ENCODE measurements around the genes ZNF787, ZSCAN5B, ZNF471, ZNF749, ZNF134, ZNF211, ZNF552 and ZNF814.

GRCh38 chr19:56120816-56121799, at the start of gene ZNF787:
Gene ZNF787 (minus strand): TSS chr19:56121295.
- RRBS, 2 experiments, result under 1 to 1% methylated on average over 51 to 59 of the region's 119 CpGs

DNA sequence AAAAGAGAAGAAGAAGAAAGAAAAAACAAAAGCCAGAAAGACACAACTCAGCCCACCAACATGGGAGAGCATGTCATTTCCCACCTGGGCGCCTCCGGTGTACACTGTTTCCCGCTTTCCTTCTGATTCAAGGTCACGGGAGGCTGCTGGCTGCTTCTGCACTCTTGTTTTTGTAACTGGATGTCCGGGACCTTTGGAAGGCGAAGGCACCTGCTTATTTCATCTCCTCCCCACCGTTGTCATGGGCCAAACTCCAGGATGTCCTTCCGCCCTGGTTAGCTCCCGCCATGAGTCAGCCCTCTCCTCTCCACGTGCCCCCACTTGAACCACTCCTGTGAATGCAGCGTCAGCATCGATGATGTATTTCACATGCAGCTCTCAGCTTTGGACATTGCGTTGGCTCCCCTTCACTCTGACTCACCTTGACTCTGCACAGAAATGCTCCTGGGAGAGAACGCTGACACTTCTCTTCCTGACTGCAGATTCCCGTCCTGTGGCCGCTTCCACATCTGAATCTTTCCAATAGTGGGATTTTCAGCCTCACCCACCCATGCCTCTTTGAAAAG, 5.6 kb upstream of the GALP start:
- RRBS, 2 experiments, result 72 to 76% methylated on average over 3 of the region's 16 CpGs

DNA sequence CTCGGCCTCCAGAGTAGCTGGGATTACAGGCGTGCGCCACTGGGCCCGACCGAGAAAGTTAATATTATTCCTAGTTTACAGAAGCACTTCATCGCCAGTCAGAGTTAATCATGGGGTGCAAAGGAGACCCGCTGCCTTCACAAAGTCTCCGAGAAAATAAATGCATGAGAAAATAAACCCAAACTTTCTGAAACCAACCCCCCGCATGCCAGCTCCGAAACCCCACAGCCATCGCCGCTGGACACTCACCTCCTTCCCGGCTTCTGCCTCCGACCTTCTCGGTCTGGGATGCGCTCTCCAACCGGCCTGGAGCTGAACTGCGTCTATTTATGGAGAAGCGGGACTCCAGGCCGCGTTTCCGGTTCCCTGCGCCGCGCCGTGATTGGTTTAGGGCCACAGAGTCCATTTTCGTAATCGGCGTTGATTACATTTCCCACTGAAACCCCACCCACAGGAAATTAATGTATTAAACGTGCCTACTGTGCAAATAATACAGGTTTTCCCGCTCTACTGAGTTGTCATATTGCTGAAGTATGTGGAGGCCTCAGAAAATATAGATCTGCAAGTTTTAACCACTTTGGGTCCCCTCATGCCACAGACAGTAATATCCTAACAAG, at the start of gene ZSCAN5B:
Gene ZSCAN5B, minus strand, starts transcription at position 299 of the 617 bp plus-strand sequence.
- RRBS, 2 experiments, result no CpG with 5 or more reads among the region's 31 CpGs

DNA sequence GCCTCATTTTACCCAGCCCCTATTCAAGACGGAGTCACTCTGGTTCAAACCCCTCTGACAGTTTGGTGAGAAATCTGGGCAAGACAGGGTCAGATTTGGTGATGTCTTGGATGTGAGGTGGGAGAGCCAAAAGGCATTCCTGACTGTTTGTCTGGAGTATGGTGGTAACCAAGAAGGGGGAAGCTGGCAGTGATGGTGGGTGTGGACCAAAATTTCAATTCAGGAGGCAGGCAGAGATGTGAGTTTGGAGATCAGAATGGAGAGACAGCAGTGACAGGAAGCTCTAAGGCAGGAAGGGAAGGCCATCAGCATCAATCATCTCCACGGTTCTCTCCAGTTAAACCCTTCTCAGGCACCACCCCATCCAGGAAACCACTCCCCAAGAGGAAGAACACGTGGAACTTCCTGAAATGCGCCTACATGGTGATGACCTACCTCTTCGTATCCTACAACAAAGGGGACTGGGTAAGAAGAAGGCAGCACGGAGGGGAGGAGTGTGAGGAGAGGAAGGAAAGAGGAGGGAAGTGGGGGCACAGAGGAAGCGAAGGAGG, 12.9 kb downstream of the ZSCAN5A start:
- RRBS, 2 experiments, result no CpG with 5 or more reads among the region's 7 CpGs

DNA sequence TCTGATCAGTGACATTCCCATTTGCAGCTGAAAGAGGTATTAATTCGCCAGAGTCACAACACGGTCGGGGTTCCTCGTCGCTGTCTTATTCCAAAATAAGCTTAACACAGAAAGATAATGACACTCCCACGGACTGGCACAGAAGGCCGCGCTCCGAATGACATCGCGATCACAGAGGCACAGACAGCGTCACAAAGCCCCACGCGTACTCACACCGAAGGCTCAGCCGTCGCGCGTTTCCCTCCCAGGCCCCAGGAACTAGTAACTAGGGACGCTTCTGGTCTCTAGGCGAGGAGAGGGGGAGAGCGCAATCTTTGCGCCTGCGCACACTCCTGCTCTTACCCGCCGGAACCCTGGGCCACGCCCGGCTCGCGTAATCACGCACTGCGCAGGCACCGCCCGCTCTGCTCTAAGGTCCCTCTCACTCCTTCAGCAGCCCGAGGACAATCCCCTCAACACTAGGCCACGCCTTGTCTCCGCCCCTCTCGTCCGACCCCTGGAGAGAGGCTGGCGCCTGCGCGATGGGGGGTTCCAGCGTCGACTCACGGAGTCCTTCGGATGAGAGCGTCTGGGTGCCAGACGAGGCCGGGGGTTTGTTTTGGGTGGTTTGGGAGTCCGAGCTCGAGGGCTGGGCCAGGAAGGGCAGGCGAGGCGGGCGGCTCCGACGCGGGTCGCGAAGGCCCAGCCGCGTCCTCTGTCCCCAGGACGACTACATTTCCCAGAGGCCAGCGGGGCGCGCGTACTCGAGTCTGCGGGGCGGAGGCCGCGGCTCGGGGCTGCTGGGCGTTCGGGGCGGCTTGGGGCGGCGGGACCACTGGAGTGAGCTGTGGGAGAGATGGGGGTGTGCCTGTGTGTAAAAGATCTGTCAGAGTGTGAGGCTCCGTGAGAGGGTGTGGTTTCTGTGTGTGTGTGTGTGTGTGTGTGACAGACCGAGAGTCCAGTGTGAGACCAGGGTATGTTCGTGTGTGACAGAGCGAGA, at the start of gene ZNF471:
Gene ZNF471, plus strand, starts transcription at position 526 of the 979 bp plus-strand sequence.
- RRBS, 2 experiments, result no CpG with 5 or more reads among the region's 81 CpGs

DNA sequence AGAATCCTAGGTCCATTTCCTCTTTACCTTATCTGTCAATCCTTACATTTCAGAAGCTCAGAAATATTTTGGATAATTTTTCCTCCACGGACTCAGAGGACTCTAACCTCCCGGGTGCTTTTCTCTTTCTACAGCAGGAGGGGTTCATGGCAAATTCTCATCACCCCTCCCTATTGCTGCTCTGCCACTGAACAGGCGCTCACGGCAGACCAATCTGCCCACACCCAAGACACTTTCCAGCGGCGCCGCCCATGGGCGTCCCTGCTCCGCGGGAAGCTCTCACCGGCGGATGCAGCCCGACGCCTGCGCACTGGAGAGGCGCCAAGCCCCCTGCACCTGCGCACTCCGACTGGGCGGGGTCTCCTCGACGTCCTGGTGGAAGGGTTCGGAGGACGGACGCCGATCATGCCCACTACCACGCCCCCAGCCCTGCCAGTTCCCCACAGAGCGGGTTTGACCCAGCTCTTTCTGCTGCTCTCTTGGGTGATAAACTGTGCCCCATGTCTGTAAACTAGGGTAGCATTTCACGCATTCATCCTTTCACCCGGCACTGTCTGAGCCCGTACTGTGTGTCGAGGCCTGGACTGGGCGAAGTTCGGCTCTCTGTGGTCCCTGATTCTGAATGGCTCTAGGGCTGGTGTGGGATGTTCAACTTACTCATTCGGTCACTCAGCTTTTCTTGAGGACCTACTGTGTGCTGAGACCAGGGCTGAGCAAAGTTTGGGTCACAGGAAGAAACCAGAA, 10.7 kb downstream of the ZNF835 start:
- RRBS, 2 experiments, result no CpG with 5 or more reads among the region's 34 CpGs

GRCh38 chr19:56765200-56765504, 75.4 kb downstream of the PEG3 start:
- RRBS, 2 experiments, result under 1 to 2% methylated on average over 11 of the region's 25 CpGs

- RRBS, 2 experiments, result no CpG with 5 or more reads among the region's 5 CpGs
These were observed 122.6 kb upstream of the PEG3 start for GRCh38 chr19:56963180-56963515.

GRCh38 chr19:57214467-57215052, 16.3 kb upstream of the AURKC start:
- RRBS, 2 experiments, result no CpG with 5 or more reads among the region's 1 CpG

GRCh38 chr19:57239977-57240290, 498 bp upstream of the ZNF805 start:
- RRBS, 2 experiments, result 4% methylated on average over 1 of the region's 13 CpGs

- RRBS, 2 experiments, result no CpG with 5 or more reads among the region's 3 CpGs
These were observed 17.7 kb upstream of the ZNF543 start for GRCh38 chr19:57302483-57303069.

DNA sequence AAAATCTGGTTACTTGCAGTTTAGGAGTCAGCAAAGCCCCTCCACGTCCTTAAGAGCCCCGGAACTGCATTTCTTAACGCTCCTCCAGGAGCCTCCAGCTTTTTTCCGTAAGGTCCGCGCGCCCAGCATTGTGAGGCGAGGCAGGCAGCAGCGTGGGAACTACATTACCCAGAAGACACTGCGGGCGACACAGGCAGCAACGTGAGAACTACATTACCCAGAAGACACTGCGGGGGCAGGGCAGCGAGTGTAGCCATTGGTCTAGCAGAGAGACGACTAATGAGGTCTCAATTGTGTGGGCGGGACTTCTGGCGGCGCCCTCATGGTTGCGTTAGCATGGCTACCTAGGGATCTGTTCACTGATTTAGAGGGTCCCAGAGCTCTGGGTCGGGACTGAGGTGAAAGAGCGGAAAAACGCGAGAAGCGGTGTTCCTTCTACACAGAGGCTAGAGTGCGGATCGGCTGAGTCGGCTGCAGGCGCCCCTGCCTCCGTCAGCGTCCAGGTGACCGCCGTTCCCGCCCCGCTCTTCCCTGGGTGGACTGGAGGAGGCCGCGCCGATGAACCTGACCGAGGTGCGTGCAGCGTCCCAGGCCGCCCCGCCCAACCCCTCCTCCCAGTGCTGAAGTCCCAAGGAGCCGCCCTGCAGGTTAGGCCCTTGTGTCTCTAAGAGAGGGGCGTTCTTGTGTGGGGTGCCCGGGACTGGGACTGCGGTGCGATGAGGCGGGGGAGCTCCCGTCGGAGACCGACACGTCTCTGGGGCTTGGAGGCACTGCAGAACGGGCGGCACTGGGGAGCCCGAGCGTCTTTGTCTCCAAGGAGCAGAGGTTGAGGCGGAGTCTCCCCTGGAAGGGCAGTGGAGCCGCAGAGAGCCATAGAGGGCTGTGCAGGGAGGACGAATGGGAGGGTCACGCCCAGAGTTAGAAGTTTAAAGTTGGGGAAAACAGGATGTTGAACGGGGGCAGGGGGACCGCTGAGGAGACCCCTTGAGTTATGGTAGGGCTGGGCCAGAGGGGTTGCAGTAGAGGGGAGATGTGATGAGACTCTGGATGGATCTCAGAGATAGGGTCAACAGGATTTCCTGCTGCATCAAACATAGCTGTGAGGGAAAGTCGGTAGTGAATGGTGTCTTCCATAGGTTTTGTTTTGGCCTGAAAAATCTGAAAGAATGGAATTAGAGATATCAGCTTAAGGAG, at the start of gene ZNF749:
Gene ZNF749, plus strand, starts transcription at position 305 of the 1,194 bp plus-strand sequence.
- RRBS, 2 experiments, result 0% methylated on average over 2 of the region's 63 CpGs

GRCh38 chr19:57613837-57615142, at the start of gene ZNF134:
Gene ZNF134 (plus strand): TSS chr19:57614242.
- RRBS, 2 experiments, result under 1 to 1% methylated on average over 24 of the region's 75 CpGs

DNA sequence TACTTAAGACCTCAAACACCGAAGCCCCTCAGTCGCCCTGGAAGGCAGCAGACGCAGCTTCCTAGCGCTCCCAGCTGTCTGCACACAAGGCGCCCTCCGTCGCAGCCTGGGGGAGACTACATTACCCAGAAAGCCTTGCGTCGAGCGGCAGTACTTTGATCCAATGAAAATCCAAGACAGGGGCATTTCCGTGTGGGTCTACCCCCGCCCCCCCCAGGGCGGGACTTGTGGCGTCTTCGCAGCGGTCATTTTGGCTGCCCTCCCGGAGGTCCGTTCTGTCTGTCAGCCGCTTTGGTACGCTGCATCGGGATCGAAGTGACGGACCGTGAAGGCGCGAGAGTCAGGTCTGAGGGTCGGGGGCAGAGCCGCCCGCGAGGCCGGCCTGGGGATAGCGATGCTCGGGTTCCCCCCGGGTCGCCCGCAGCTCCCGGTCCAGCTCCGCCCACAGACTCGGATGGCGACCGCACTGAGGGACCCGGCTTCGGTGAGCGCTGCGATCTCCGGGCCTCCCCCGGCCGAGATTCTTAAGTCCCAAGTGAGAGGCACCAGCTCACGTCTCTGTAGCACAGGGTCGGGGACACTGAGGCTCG, at the start of gene ZNF211:
Gene ZNF211, plus strand, starts transcription at position 216 of the 590 bp plus-strand sequence.
- RRBS, 2 experiments, result under 1 to 2% methylated on average over 10 to 15 of the region's 51 CpGs

- RRBS, 2 experiments, result 97 to 100% methylated on average over 1 to 2 of the region's 22 CpGs
These were observed 18.1 kb downstream of the ZNF586 start for GRCh38 chr19:57787206-57788357.

DNA sequence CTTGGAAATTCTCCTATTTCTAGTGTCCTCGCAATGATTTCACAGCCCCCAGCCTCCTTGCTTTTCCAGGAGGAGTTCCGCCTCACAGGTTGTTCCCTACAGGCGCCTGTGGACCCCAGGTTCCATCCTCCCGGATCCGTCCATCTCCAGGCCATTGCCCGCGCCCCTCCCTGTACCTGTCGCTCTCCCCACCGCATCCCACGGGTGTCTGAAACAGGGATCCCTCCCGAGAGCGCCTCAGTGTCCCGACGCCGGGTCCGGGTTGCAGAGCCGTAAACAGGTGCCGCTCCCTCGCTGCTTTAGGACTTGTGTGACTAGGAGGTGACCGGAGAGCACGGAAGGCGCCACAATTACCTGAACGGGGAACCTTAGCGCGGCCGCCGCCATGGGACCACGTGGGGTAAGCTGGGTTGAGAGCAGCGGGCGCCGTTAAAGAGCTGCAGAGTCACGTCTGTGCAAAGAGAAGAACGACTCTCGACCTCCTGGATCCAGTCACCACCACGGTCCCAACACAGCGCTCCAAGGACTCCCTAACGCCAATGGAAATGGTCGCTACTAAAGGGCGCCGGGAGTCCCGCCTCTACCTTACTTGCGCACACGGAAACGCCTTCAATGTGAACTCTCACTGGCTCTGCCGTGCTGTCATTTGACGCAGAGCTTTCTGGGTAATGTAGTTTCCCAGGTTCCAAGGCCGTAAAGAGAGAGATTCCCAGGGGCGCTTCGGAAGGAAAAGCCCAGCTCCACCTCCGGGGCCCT, at the start of gene ZNF552:
Gene ZNF552, minus strand, starts transcription at position 557 of the 756 bp plus-strand sequence.
- RRBS, 2 experiments, result 6 to 18% methylated on average over 6 of the region's 50 CpGs

- RRBS, 2 experiments, result no CpG with 5 or more reads among the region's 7 CpGs
These were observed 8.3 kb upstream of the ZNF587 start for GRCh38 chr19:57841256-57841827.

GRCh38 chr19:57870919-57871645, 17.8 kb downstream of the ZNF814 start:
- RRBS, 2 experiments, result no CpG with 5 or more reads among the region's 5 CpGs

DNA sequence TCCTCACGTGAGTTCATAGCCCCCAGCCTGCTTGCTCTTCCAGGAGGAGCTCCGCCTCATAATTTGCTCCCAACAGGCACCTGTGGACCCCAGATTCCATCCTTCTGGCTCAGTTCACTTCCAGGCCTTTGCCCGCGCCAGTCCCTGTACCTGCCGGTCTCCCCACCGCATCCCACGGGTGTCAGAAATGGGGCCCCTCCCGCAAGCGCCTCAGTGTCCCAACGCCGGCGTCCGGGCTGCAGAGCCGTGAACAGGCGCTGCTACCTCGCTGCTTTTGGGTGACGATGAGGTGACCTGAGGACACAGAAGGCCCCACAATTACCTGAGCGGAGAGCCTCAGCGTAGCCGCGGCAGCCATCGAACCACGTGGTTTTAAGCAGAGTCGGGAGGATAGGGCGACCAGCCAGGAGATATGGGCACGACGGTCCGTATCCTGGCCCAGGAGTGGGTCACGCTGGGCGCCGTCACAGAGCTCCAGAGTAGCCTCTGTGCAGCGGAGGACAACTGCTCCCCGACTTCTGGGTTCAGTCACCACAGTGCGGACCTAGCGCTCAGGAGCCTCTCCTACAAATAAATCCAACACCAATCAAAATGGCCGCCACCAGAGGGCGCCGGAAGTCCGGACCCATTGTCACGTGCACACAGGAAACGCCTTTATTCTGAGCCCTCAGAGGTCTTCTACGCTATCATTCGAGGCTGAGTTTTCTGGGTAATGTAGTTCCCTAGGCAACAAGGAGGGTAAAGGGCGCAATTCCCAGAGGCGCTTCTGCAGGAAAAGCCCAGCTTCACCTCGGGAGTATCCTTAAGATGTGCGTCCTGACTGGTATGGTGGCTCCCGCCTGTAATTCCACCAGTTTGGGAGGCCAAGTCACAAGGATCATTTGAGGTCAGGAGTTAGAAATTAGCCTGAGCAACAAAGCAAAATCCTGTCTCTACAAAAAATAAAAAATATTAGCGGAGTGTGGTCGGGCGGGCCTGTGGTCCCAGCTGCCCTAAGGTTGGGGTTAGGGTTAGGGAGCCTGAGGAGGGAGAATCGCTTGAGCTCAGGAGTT, at the start of gene ZNF814:
Gene ZNF814, minus strand, starts transcription at position 593 of the 1,052 bp plus-strand sequence.
- RRBS, 2 experiments, result 0% methylated on average over 3 of the region's 52 CpGs

DNA sequence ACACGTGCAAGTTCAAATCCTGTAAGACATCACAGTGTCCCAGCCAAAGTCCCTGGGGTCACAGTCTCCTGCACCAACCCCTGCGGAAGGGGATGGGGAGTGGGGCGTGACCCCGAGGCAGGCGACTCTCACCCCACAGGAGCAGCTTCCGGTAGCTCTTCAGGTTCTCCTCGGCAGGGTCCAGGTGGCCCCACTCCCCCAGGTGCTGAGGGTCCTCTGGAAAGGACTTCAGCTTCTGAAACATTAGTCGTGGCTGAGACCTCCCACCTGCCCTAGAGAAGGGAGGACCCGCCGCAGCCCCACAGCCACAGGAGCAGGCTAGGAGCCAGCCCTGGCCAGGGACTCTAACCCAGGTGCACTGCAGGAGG, 11.3 kb downstream of the ZSCAN18 start:
- RRBS, 2 experiments, result no CpG with 5 or more reads among the region's 10 CpGs